Bronchial epithelial cell (primary cell): ENCODE measurements around a stretch of chr1.

DNA sequence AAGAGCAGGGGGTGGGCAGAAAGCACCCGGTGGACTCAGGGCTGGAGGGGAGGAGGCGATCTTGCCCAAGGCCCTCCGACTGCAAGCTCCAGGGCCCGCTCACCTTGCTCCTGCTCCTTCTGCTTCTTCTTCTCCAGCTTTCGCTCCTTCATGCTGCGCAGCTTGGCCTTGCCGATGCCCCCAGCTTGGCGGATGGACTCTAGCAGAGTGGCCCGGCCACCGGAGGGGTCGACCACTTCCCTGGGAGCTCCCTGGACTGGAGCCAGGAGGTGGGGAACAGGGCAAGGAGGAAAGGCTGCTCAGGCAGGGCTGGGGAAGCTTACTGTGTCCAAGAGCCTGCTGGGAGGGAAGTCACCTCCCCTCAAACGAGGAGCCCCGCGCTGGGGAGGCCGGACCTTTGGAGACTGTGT lies 121.0 kb downstream of the OR4F5 start:
- RRBS, 2 experiments, result no CpG with 5 or more reads among the region's 15 CpGs

GRCh38 chr1:630915-632003 lies 55.2 kb downstream of the OR4F16 start:
- RRBS, 2 experiments, result no CpG with 5 or more reads among the region's 35 CpGs

DNA sequence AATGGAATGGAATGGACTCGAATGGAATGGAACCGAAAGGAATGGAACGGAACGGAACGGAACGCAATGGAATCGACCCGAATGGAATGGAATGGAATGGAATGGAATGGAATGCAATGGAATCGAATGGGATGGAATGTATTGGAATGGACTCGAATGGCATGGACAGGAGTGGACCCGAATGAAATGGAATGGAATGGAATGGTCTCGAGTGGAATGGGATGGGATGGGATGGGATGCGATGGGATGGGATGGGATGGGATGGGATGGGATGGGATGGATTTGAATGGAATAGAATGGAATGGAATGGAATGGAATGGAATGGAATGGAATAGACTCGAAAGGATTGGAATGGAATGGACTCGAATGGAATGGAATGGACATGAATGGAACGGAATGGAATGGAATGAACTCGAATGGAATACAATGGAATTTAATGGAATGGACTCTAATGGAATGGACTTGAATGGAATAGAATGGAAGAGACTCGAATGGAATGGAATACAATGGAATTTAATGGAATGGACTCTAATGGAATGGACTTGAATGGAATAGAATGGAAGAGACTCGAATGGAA lies 103.5 kb upstream of the OR4F16 start:
- RRBS, 2 experiments, result no CpG with 5 or more reads among the region's 19 CpGs

DNA sequence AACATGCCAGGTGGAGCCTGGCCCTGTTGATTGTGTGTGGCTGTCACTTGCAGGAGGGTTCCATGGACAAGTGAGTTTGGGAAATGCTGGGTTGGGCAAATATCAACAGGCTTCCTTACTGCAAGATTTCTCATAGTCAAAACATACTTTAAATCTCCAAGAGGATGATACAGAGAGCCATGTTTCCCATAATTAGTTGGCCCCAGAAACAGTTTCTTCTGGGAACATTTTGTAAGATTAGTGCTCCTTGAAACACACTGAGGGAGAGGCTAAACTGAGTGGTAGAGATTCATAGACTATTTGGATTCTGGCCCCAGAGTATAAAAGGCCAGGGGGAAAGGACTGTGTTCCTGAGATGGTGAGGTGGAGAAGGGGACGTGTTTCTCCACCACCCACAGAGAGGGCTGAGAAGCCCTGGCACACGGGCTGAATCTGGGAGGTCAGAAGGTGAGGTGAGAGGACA lies 76.8 kb upstream of the SAMD11 start:
- RRBS, 2 experiments, result no CpG with 5 or more reads among the region's 2 CpGs

DNA sequence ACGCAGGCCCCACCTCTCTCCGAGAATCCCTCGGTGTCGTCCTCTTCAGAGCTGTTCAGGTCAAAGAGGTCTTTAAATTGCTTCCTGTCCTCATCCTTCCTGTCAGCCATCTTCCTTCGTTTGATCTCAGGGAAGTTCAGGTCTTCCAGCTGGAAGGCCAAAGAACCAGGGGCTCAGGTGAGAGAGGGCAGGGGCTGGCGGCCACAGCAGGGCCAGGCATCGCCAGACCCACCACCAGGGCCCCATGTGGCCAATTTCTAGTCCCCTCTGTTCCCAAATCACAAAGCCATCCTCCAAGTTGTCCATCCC lies 13.6 kb downstream of the NOC2L start:
- RRBS, 2 experiments, result no CpG with 5 or more reads among the region's 7 CpGs

DNA sequence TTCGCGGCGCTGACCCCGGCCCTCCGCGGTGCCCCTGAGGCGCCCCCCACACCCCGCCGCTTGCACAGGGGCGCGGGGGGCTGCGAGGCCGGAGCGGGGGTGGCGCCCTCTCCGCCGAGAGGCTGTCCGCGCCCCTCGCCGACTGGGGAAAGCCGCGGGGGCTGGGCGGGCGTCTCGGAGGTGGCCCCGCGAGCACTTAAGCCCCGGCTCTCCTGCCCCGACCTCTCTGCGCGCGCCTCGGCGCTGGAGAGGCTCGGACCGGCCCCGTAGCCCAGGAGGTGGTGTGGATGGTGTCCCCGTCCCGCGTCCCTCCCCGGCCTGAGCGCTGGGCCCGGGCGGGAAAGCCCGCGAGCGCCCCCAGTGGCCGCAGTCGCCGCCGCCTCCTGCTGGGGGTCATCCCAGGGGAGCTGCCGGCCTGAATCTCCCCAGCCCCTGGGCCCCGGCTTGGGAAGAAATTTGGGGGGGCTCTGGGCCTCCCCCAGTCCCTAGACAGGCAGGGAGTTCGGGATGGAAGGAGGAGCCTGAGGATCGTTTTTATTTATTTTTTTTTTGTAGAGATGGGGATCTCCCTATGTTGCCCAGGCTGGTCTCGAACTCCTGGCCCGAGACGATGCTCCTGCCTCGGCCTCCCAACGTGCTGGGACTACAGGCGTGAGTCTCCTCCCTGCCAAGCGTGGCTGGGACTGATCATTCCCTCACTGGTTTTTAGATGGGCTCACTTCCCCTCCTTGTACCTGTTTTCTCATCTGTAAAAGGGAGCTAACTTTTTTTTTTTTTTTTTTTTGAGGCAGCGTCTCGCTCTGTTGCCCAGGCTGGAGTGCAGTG lies 2.0 kb upstream of the HES4 start:
- RRBS, 2 experiments, result 1 to 2% methylated on average over 31 to 35 of the region's 65 CpGs

DNA sequence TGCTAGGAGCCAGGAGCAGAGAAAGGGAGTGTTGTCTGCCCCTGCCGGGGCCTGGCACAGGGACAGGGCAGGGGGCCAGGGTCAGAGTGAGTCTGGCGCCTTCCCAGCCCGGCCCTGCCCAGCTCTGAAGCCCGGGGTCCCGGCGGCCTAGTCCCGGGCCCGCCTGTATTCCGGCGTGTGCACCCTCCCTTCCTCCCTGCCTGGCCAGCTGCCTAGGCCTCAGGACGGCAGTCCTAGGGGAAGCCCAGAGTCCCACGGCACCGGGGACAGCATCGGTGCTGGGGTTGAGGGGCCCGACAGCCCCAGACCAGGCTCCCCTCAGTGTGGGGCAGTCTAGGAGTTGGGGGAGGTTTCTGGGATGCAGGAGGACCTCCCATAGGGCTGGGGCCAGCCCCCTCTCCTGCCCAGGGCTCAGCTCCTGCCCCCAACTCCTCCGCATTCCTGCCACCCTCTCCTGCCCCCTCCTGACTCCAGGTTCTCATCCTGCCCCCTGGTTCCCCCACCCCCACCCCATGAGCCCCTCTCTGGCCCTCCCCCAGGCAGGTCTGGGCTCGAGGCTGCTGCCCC lies 5.3 kb downstream of the AGRN start:
- RRBS, 2 experiments, result under 1 to 3% methylated on average over 7 of the region's 17 CpGs

DNA sequence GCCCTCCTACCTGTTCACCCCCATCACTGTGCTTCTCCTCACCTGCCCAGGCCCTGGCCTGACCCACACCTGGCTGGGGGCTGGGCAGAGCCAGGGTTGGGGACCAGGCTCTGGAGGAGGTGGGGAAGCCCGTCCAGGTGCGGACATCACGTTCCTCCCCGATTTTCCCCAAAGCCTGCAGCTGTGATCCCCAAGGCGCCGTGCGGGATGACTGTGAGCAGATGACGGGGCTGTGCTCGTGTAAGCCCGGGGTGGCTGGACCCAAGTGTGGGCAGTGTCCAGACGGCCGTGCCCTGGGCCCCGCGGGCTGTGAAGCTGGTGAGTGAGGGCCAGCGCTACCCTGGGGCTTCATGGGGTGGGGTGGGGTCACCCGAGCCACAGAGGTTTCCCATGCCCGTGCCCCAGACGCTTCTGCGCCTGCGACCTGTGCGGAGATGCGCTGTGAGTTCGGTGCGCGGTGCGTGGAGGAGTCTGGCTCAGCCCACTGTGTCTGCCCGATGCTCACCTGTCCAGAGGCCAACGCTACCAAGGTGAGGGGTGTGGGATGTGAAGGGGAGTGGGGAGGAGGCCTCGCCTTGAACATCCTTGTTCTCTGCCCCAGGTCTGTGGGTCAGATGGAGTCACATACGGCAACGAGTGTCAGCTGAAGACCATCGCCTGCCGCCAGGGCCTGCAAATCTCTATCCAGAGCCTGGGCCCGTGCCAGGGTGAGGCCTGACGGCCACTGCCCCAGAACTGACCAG lies 25.8 kb downstream of the AGRN start:
- RRBS, 2 experiments, result no CpG with 5 or more reads among the region's 35 CpGs

DNA sequence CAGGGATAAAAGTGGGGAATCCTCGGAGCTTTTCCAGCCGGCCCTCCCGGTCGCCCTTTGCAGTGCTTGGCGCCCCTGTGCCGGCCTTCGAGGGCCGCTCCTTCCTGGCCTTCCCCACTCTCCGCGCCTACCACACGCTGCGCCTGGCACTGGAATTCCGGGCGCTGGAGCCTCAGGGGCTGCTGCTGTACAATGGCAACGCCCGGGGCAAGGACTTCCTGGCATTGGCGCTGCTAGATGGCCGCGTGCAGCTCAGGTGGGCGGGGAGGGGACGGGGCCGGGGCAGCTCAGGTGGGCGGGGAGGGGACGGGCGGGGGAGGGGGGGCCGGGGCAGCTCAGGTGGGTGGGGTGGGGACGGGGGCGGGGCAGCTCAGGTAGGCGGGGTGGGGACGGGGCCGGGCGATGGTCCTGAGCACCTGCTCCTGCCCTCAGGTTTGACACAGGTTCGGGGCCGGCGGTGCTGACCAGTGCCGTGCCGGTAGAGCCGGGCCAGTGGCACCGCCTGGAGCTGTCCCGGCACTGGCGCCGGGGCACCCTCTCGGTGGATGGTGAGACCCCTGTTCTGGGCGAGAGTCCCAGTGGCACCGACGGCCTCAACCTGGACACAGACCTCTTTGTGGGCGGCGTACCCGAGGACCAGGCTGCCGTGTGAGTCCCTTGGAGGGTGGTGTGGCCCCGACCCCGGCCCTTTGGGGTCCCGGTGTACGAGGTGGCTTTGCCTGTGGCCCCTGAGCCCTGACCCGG lies 25.1 kb downstream of the RNF223 start:
- RRBS, 2 experiments, result 68 to 76% methylated on average over 22 to 24 of the region's 55 CpGs

- RRBS, 2 experiments, result 93 to 98% methylated on average over 5 of the region's 42 CpGs
These were observed 18.9 kb downstream of the RNF223 start for GRCh38 chr1:1054946-1055966.

- RRBS, 2 experiments, result 0% methylated on average over 1 of the region's 14 CpGs
These were observed 15.3 kb downstream of the RNF223 start for GRCh38 chr1:1058814-1059142.

GRCh38 chr1:1061875-1062482 lies 12.1 kb downstream of the RNF223 start:
- RRBS, 2 experiments, result 5 to 16% methylated on average over 4 to 7 of the region's 17 CpGs

- RRBS, 2 experiments, result 39 to 41% methylated on average over 14 of the region's 40 CpGs
These were observed 4.0 kb downstream of the RNF223 start for GRCh38 chr1:1069768-1070885.

- RRBS, 2 experiments, result 17% methylated on average over 1 of the region's 34 CpGs; no CpG with 5 or more reads in 1 of the 2 experiments
These were observed 8.6 kb upstream of the C1orf159 start for GRCh38 chr1:1124124-1125209.

- RRBS, 2 experiments, result no CpG with 5 or more reads among the region's 9 CpGs
These were observed 19.3 kb upstream of the C1orf159 start for GRCh38 chr1:1135216-1135609.

DNA sequence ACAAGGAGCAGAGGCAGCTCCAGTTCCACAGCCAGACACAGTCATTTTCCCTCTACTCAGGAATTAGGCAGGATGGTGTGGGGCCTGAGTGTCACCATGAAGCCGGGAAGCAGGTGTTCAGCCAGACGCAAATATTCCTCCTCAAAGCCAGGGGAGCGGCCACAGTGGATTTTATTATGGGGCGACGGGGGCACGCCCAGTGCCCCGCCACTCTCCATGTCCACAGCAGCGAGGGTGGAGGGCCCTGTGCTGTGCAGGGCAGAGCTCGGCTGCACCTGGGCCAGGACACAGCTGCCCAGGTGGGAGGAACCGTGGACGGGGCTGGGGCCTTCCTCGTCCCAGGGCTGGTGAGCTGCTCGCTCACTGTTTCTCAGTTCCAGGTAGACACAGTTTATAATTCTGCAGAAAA lies 14.3 kb upstream of the TTLL10 start:
- RRBS, 2 experiments, result no CpG with 5 or more reads among the region's 13 CpGs

- RRBS, 2 experiments, result 76 to 81% methylated on average over 13 to 15 of the region's 37 CpGs
These were observed 5.9 kb upstream of the TTLL10 start for GRCh38 chr1:1167695-1168298.

DNA sequence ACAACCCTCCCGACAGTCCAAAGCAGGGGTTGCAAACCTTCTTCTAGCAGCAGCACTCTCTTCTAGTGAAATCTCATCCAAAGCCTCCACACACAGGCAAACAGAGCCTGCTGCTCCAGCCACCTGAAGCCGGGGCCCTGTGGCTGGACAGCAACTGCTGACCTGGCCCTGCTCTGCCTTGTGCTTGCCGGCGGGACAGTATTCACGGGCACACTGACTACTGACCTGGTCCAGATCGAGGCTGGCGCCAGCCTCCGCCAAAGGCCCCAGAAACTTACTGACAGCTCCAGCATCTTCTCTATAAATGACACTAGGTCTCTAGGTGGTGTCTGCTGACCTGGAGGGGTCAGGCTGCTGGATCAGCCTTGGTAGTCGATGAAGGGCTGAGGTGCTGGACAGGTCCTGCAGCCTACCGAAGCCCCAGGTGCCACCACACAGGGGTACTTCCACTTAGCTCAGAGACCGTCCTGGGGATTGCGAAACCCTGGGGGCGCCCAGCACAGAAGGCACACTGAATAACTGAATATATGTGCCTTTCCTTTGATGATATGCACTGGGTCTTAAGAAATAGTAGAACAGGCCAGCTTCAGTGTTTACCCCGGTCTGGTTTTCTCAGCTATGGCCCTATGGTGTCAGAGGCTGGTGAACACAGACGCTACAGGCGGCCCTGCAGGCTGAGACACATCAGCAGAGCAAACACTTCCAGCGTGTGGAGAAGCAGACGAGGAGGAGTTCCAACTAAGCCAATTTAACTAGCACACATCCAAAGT lies 11.0 kb downstream of the UBE2J2 start:
- RRBS, 2 experiments, result 94 to 97% methylated on average over 2 of the region's 18 CpGs

- RRBS, 2 experiments, result no CpG with 5 or more reads among the region's 7 CpGs
These were observed 3.3 kb downstream of the UBE2J2 start for GRCh38 chr1:1270273-1270807.